GM12878 (cell line): ENCODE results near the genes RPS28 and KANK3.

DNA sequence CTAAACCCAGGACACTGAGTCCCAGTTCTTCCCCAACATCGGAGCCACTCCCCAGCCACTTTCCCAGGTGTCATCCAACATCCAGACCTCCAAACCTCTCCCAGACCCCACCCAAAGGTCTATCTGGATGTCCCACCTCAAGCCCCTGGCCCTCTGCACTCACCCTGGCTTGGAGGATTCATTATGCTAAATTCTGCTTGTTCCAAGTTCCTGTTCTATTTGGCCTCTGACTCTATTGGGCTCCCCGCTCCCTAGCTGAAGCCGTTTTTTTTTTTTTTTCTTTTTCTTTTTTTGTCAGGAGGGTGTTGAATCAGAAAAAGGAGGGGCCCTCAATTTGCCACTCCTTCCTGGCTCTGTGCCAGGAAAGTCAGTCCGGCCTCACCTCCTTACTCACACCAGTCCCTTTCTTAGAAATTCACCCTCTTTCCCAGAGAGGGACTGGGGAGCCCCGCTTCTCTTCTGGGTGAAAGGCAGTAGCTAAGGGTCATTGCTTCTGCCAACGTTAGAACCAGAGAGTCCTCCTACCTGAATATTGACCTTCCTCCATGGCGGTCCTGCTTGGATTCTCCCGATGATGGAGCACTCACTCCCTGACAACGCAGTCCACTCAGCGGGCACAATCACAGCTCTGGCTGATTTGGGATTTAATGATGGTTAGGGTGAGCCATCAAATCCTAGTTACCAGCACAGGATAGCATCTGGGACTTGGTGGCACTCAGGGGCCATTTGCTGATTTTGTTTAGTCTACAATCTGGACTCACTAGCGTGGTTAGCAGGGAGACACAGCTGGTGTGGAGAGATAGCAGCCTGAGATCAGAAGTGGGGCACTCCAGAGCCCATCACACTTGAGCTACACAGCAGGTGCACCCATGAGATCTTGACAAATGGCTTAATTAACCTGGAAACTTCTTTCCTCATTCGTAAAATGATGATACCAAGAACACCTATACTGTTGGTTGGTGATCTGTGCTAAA lies 2.4 kb downstream of the FCER2 start:
- RAMPAGE, long total RNA: start-site peak on the minus strand centred at position 223 of the sequence, 72 bp wide, 527 and 529 reads in 2 replicates; start-site peak on the minus strand centred at position 847 of the sequence, 274 bp wide, 95 and 157 reads in 2 replicates
- RRBS, 2 experiments: no CpG with 5 or more reads among the region's 12 CpGs
CAGE:
- cytosol, long polyA minus RNA: start-site peak on the minus strand centred at position 215 of the sequence, 77 bp wide, 6,989 reads; start-site peak on the minus strand centred at position 886 of the sequence, 352 bp wide, 837 reads
- cytosol, long polyA plus RNA: start-site peak on the minus strand centred at position 624 of the sequence, 876 bp wide, 12,173 and 10,598 reads in 2 replicates
- long polyA plus RNA: start-site peak on the minus strand centred at position 624 of the sequence, 876 bp wide, 10,659 and 9,417 reads in 2 replicates
- nucleolus, long total RNA: start-site peak on the minus strand centred at position 622 of the sequence, 877 bp wide, 8,480 reads; start-site peak on the plus strand centred at position 450 of the sequence, 81 bp wide, 23 reads
- nucleus, long polyA plus RNA: start-site peak on the minus strand centred at position 592 of the sequence, 935 bp wide, 5,506 and 5,090 reads in 2 replicates
- nucleus, long total RNA: start-site peak on the minus strand centred at position 225 of the sequence, 9 bp wide, 28 reads

DNA sequence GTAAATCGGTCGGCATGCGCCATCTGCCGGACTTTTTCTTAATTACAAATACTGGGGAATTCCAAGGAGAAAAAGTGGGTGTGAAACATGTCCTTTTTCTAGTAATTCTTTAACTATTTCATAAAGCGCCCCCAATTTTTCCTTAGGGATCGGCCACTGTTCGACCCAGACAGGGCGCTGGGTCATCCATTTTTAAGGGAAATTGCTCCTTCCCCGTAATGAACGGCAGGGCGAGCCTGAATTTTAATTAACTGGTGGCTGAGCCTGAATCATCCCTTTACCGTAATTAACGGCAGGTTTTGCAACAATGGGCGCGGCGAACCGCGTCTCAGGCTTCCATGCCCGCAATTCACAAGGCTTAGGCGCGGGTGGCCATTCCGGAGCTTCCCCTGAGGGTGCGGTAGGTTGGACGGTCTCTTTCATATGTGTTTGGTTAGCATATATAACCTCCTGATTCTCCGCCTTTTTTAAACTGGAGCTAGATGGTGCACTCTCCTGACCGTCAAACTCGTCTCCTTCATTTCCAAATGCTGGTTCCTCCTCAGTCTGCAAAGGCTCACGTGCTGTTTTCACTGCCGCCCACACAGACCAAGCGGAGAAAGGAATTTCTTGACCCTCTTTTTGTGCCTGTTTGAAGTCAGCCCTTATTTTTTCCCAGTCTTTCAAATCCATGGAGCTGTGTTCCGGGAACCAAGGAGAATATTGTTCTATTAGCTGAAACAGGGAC lies 30.1 kb upstream of the EVI5L start:
- RAMPAGE, long total RNA: no peak
- RRBS, 2 experiments: no CpG with 5 or more reads among the region's 31 CpGs
CAGE:
- cytosol, long polyA minus RNA: no peak
- cytosol, long polyA plus RNA: no peak
- long polyA plus RNA: no peak
- nucleolus, long total RNA: no peak
- nucleus, long polyA plus RNA: no peak
- nucleus, long total RNA: no peak

- RAMPAGE, long total RNA: no peak
- RRBS, 2 experiments: 91% methylated on average over 5 of the region's 42 CpGs; no CpG with 5 or more reads in 1 of the 2 experiments
CAGE:
- cytosol, long polyA minus RNA: no peak
- cytosol, long polyA plus RNA: no peak
- long polyA plus RNA: no peak
- nucleolus, long total RNA: no peak
- nucleus, long polyA plus RNA: no peak
- nucleus, long total RNA: no peak
Measured at GRCh38 chr19:7918322-7919193, 1.6 kb upstream of the SNAPC2 start.

DNA sequence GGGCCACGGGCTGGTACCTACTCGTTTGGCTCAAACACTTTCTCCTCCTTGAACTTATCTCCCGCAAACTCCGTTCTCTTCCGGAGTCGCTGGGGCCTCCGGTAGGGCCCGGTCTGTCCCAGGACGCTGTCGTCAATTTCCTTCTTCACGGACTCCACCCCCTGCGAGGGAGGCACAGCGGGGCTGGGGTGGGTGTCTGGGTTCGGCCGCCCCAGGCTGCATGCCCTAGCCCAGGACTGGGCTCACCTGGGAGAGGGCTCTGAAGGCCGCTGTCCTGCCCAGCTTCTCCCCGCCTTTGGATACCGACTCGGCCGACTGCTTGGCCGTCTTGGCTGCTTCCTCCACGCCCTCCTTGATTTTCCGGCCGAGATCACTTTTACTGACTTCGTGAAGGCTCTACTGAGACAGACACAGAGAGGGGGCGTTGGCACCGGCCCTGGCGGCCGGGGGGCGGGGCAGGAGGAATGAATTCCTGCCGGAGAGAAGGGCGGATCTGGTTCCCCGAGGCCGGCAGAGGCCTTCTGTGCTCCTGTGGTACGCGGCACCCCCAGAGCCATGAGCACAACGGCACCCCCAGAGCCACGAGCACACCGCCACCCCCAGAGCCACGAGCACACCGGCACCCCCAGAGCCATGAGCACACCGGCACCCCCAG lies 8.0 kb upstream of the CTXN1 start:
- RAMPAGE, long total RNA: no peak
- RRBS, 2 experiments: 89 to 94% methylated on average over 6 to 9 of the region's 42 CpGs
CAGE:
- cytosol, long polyA minus RNA: no peak
- cytosol, long polyA plus RNA: no peak
- long polyA plus RNA: no peak
- nucleolus, long total RNA: no peak
- nucleus, long polyA plus RNA: no peak
- nucleus, long total RNA: no peak

DNA sequence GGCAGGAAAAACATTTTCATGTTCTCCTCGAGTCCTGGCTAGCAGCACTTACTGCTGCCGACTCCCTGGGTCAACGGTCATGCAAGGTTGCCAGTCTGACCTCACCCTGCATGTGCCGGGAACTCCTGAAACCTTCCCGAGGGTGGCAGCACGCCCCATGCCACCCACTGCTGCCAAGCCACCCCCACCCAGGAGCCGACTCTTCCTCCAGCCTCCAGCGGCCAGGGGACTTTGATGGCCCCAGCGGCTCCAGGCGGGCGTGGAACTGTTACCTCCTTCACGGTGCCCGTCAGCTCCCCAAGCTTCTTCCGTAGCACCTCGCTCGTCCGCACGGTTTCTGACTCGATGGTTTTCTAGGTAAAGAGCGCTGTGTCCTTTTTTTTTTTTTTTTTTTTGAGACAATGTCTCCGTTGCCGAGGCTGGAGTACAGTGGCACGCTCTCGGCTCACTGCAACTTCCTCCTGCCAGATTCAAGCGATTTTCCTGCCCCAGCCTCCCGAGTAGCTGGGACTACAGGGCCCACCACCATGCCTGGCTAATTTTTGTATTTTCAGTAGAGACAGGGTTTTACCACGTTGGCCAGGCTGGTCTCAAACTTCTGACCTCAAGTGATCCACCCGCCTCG lies 8.6 kb downstream of the TIMM44 start:
- RAMPAGE, long total RNA: no peak
- RRBS, 2 experiments: no CpG with 5 or more reads among the region's 29 CpGs
CAGE:
- cytosol, long polyA minus RNA: no peak
- cytosol, long polyA plus RNA: no peak
- long polyA plus RNA: no peak
- nucleolus, long total RNA: no peak
- nucleus, long polyA plus RNA: no peak
- nucleus, long total RNA: no peak

DNA sequence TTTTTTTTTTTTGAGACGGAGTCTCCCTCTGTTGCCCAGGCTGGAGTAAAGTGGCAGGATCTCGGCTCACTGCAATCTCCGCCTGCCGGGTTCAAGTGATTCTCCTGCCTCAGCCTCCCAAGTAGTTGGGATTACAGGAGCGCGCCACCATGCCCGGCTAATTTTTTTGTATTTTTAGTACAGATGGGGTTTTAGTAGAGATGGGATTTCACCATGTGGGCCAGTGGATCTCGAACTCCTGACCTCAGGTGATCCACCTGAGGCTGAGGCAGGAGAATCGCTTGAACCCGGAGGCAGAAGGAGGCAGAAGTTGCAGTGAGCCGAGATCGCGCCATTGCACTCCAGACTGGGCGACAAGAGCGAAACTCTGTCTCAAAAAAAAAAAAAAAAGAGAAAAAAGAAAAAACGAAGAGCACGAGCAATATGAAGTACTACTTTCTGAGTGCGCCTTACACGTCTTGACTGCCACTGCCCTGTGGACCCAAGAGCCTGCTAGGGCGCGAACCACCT lies 744 bp downstream of the TIMM44 start:
- RAMPAGE, long total RNA: no peak
- RRBS, 2 experiments: no CpG with 5 or more reads among the region's 21 CpGs
CAGE:
- cytosol, long polyA minus RNA: no peak
- cytosol, long polyA plus RNA: no peak
- long polyA plus RNA: no peak
- nucleolus, long total RNA: no peak
- nucleus, long polyA plus RNA: no peak
- nucleus, long total RNA: no peak

DNA sequence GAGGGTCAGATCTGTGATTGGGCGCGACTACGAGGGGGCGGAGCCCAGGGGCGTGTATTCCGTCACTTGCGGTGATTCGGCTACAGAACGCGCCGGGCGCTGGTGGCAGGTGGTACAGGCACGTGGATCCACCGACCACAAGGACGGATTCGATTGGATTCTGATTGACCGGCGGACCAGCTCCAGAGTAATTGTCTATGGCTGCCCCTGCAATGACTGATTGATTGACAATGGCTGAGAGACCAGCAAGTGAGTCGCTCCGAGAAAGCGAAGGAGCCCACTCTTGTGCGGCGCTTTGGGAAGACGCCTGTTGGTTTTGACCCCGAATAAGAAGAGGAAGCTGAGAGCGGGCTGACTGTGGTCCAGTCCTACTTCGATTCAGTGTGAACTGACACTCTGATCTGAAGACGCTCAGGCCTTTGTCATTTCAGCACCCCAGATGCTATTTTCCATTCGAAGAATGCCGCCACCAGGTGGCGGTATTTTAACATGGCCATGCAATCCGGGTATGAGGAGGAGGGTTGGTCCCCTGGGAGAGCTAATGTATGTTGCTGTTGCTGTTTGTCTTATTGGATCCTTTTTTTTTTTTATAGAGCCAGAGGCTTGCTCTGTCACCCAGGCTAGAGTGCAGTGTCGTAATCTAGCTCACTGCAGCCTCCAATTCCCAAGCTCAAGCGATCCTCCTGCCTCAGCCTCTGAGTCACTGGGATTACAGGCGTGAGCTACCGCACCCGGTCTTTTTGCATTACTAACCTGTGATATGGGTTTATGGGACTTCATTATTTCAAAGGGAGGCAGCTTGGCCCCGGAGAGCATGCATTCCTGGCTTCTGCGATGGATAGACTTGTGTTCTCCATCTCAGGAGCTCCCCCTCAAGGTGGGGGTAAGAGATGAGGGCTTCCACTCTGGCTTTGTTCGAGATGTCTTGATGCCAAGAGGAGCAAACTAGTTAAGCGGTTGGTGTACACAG lies 725 bp upstream of the TIMM44 start:
- RAMPAGE, long total RNA: no peak
- RRBS, 2 experiments: 2 to 6% methylated on average over 6 to 12 of the region's 41 CpGs
CAGE:
- cytosol, long polyA minus RNA: no peak
- cytosol, long polyA plus RNA: no peak
- long polyA plus RNA: no peak
- nucleolus, long total RNA: start-site peak on the plus strand centred at position 145 of the sequence, 184 bp wide, 16 reads
- nucleus, long polyA plus RNA: no peak
- nucleus, long total RNA: no peak

GRCh38 chr19:8004693-8004975 lies 807 bp downstream of the ELAVL1 start:
- RAMPAGE, long total RNA: no peak
- RRBS, 2 experiments: no CpG with 5 or more reads among the region's 6 CpGs
CAGE:
- cytosol, long polyA minus RNA: no peak
- cytosol, long polyA plus RNA: no peak
- long polyA plus RNA: no peak
- nucleolus, long total RNA: no peak
- nucleus, long polyA plus RNA: no peak
- nucleus, long total RNA: no peak

DNA sequence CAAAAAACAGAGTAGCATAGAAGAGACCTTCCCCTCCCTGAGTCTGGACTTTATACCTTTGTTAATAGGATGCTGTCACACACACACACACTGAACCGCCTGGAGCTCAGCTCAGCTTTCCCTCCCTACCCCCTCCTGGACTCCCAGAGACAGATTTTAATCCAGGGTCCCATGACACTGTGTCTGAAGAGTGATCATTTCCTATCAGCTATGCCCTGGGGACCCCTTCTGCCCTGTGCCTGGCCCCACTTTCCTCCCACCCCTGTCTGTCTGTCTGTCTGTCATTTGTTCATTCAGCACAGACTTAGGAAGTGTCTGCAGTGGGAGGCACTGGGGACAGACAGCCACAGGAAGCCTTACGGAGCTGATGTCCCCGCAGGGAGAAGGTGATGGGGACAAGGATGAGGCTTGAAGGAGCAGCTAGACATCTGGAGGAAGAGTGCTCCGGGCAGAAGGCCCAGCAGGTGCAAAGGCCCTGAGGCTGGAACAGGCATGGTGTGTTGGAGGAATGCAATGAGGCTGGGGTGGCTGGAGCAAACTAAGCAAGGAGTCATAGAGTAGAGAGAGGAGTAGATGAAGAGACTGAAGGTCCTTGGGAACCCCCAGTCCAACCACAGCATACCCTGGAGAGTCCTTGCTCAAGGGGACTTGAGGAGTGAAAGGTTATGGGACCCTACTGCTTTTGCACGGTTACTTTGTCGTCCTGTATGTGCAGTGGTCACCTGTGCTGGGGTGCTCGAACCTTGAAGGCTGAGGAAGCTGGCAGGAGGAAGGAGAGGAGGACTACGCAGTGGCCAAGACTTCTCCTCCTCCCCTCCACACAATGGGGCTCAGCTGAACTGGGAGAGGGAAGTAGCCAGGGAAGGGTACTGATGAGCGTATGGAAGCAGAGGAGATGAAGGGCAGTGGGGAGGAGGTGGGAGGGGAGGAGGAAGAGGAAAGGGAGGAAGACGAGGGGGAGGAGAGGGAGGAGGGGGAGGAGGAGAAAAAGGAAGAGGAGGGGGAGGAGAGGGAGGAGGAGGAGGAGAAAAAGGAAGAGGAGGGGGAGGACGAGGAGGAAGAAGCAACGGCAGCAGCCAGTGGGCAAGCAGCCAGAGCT lies 5.2 kb downstream of the CERS4 start:
- RAMPAGE, long total RNA: no peak
- RRBS, 2 experiments: no CpG with 5 or more reads among the region's 12 CpGs
CAGE:
- cytosol, long polyA minus RNA: no peak
- cytosol, long polyA plus RNA: no peak
- long polyA plus RNA: no peak
- nucleolus, long total RNA: no peak
- nucleus, long polyA plus RNA: no peak
- nucleus, long total RNA: no peak

DNA sequence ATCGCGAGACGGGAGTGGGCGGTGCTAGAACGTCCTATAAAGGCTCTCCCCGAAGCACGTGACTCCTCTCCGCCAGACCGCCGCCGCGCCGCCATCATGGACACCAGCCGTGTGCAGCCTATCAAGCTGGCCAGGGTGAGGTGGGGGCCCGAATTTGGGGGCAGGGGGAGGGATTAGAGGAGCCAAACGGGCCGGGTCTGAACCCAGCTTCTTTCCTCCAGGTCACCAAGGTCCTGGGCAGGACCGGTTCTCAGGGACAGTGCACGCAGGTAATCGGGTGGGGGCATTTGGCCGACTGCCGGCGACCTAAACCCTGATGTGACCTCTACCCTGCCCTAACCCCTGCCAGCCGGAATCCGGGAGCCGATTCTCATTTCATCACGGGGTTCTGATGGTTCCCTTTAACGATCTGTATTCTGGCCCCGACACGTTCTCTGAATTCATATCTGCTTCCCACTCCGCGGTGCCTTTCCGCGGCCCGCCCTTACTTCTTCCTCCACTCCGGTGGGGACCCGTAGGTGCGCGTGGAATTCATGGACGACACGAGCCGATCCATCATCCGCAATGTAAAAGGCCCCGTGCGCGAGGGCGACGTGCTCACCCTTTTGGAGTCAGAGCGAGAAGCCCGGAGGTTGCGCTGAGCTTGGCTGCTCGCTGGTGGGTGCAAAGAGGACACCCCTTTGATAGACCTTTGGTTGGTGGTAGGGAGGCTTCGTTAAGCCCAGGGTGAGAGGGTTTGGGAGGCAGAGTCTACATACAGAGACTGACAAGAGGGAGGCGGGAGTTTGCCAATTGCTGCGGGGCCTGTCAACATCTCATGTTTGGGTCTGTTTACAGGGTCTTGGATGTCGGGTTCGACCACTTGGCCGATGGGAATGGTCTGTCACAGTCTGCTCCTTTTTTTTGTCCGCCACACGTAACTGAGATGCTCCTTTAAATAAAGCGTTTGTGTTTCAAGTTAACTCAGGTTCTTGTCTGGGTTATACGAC lies at the start of gene RPS28:
Gene RPS28 (plus strand): TSS at position 62 of the 989 bp plus-strand sequence.
- RAMPAGE, long total RNA: start-site peak on the plus strand centred at position 81 of the sequence, 38 bp wide, 41,683 and 33,840 reads in 2 replicates
- RRBS, 2 experiments: 1 to 5% methylated on average over 6 to 8 of the region's 62 CpGs
CAGE:
- cytosol, long polyA minus RNA: no peak
- cytosol, long polyA plus RNA: no peak
- long polyA plus RNA: no peak
- nucleolus, long total RNA: no peak
- nucleus, long polyA plus RNA: no peak
- nucleus, long total RNA: no peak

DNA sequence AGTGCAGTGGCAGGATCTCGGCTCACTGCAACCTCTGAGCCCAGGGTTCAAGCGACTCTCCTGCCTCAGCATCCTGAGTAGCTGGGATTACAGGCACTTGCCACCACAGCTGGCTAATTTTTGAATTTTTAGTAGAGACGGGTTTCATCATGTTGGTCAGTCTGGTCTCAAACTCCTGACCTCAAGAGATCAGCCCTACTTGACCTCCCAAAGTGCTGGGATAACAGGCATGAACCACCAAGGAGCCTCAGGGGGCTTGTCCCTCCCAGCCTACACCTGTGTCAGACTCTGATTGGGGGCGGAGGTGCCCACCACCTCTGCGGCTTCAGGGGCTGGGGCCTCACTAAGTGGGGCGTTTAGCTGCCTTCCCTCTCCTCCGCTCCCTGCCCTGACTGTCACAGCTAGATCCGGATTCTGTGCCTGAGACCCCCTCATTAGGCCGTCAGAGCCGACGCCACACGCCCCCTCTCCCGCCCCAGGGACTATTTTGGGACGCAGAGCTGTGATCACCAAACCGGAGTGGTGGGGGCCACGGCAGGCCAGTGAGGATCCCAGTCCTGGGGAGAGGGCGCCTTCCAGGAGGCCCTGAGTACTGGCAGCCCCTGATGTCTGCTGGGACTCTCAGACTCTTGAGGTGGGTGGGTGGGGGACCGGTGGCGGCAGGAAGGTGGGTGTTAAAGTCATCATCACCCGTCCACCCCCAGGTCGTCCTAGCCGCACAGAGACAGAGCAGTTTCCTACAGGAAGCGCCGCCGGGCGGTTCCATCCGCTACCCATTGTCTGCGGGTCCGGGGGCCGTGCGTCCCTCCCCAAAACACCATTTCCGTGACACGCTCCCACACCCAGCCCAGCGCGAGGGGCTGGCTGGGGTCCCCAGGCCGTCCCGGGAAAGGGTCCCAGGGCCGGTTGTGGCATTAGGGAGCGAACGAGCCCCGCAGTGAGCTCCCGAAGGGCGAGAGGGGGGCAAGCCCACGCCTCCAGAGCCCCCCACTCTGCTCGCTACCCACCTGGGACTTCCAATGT lies 707 bp downstream of the KANK3 start:
- RAMPAGE, long total RNA: no peak
- RRBS, 2 experiments: 0 to 10% methylated on average over 4 to 16 of the region's 45 CpGs
CAGE:
- cytosol, long polyA minus RNA: no peak
- cytosol, long polyA plus RNA: no peak
- long polyA plus RNA: no peak
- nucleolus, long total RNA: no peak
- nucleus, long polyA plus RNA: no peak
- nucleus, long total RNA: no peak

GRCh38 chr19:8343067-8343754 lies at the start of gene KANK3:
TSS of gene KANK3 (minus strand) at chr19:8343262.
- RAMPAGE, long total RNA: no peak
- RRBS, 2 experiments: 8 to 9% methylated on average over 14 to 22 of the region's 45 CpGs
CAGE:
- cytosol, long polyA minus RNA: no peak
- cytosol, long polyA plus RNA: no peak
- long polyA plus RNA: no peak
- nucleolus, long total RNA: no peak
- nucleus, long polyA plus RNA: no peak
- nucleus, long total RNA: no peak

- RAMPAGE, long total RNA: no peak
- RRBS, 2 experiments: no CpG with 5 or more reads among the region's 15 CpGs
CAGE:
- cytosol, long polyA minus RNA: no peak
- cytosol, long polyA plus RNA: no peak
- long polyA plus RNA: no peak
- nucleolus, long total RNA: no peak
- nucleus, long polyA plus RNA: no peak
- nucleus, long total RNA: no peak
Measured at GRCh38 chr19:8370466-8371221, 6.7 kb downstream of the ANGPTL4 start.

DNA sequence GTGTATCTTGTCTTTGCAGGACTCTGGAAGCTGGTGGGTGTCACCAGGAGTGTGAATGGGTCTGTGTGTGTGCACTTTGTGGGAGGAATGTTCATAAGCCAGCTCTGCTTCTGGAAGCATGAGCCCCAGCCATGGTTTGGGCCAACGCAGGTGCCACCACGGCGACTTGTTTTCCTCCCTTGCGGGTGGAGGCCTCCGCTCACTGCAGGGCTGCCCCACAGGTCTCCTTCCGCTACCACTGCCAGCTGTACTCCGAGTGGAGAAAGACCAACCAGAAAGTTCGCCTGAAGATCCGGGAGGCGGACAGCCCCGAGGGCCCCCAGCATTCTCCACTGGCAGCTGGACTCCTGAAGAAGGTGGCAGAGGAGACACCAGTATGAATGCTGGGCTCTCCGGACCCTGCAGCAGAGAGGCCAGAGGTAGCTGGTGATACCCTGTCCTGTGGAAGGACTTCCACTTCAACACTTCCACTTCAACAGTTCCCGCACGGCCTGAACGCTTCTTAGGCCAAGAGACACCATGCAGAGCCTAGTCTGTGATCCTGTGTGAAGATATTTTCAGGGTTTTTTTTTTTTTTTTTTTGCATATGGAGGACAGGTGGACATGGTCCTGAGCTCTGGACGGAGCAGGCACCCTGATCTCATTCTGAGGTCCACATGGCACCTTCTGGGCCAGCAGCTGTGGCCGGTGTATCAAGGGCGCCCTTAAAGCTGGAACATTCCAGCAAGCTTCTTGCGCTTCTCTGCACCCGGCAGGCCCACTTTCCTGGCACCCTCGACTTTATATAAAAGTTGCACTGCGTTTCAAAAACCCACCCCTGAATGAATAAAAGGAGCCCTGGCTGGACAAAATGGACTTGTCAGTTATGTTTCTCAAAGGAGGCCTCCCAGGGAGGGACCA lies 6.4 kb upstream of the HNRNPM start:
- RAMPAGE, long total RNA: no peak
- RRBS, 2 experiments: 95 to 96% methylated on average over 5 to 8 of the region's 22 CpGs
CAGE:
- cytosol, long polyA minus RNA: no peak
- cytosol, long polyA plus RNA: no peak
- long polyA plus RNA: no peak
- nucleolus, long total RNA: no peak
- nucleus, long polyA plus RNA: no peak
- nucleus, long total RNA: no peak

DNA sequence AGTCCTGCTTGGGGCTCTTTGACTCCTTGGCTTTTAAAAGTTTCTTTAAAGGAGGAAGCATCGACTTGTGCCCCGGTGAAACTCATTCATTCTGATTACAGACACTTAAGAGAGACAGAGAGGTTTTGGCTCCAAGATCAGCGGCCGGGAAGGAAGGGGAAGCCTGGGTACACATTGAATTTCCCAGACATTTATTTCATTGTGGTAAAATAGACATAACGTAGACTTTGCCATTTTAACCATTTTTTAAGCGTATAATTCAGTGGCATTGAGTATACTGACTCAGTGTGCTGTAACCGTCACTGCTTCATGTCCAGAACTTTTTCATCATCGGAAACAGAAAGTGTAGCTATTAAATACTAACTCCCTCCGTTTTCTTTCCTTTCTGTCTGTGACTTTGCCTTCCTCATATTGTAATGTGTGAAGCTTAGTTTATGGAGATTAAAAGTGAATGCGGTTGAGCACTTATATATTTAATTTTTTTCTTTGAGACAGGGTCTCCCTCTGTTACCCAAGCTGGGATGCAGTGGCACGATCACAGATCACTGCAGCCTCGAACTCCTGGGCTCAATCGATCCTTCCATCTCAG lies 1.3 kb downstream of the HNRNPM start:
- RAMPAGE, long total RNA: no peak
- RRBS, 2 experiments: 0% methylated on average over 2 of the region's 13 CpGs; no CpG with 5 or more reads in 1 of the 2 experiments
CAGE:
- cytosol, long polyA minus RNA: no peak
- cytosol, long polyA plus RNA: no peak
- long polyA plus RNA: no peak
- nucleolus, long total RNA: no peak
- nucleus, long polyA plus RNA: no peak
- nucleus, long total RNA: no peak

- RAMPAGE, long total RNA: no peak
- RRBS, 2 experiments: no CpG with 5 or more reads among the region's 20 CpGs
CAGE:
- cytosol, long polyA minus RNA: no peak
- cytosol, long polyA plus RNA: no peak
- long polyA plus RNA: no peak
- nucleolus, long total RNA: no peak
- nucleus, long polyA plus RNA: no peak
- nucleus, long total RNA: no peak
Measured at GRCh38 chr19:8461918-8462741, 17.4 kb downstream of the HNRNPM start.

DNA sequence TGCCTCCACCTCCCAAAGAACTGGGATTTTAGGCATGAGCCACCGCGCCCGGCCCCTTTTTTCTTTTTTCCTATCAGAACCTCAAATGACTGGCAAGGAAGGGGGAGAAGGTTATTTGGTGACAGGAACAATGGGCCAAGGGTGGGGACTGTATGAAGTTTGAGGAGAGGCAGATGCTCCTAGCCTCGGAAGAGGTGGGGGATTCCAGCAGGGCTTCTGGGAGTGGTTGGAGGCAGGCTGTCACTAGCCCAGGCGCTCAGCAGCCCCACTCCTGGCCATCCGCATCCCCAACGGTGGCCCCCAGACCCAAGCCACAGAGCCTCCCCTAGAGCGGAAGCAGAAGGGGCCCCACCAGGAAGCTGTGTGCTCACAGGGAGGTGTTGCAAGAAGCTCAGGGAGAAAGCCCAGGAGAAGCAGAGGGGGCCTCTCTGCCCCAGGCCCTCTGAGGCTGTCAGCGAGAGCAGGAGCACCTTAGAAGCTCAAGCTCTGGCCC lies 8.3 kb downstream of the PRAM1 start:
- RAMPAGE, long total RNA: no peak
- RRBS, 2 experiments: no CpG with 5 or more reads among the region's 9 CpGs
CAGE:
- cytosol, long polyA minus RNA: no peak
- cytosol, long polyA plus RNA: no peak
- long polyA plus RNA: no peak
- nucleolus, long total RNA: no peak
- nucleus, long polyA plus RNA: no peak
- nucleus, long total RNA: no peak

GRCh38 chr19:8506754-8507231 lies 4.4 kb upstream of the PRAM1 start:
- RAMPAGE, long total RNA: no peak
- RRBS, 2 experiments: no CpG with 5 or more reads among the region's 13 CpGs
CAGE:
- cytosol, long polyA minus RNA: no peak
- cytosol, long polyA plus RNA: no peak
- long polyA plus RNA: no peak
- nucleolus, long total RNA: no peak
- nucleus, long polyA plus RNA: no peak
- nucleus, long total RNA: no peak

DNA sequence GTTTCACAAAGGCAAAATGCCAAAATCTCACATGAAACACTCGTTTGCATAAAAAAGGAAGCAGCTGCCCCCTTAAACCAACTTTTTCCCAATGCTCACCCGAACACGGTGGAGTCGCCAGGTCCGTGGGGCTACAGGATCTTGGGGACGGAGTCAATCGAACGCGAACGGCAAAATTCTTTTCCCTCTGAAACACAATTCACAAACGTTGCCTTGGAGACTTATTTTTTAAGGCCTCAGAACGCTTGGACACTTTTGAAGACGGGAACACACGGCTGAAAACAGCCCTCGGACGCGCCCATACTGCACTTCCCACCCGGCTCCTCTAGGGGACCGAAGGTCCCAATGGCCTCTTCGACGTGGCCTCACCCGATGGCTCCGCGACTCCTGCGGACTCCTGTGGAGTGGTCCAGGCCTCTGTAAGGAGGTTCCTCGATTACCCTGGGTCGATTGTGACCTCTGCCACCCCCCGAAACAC lies 348 bp downstream of the ZNF560 start:
- RAMPAGE, long total RNA: no peak
- RRBS, 2 experiments: no CpG with 5 or more reads among the region's 28 CpGs
CAGE:
- cytosol, long polyA minus RNA: no peak
- cytosol, long polyA plus RNA: no peak
- long polyA plus RNA: no peak
- nucleolus, long total RNA: no peak
- nucleus, long polyA plus RNA: no peak
- nucleus, long total RNA: no peak